PC-3 (cell line): ENCODE results near the genes ZG16 and MAZ.

DNA sequence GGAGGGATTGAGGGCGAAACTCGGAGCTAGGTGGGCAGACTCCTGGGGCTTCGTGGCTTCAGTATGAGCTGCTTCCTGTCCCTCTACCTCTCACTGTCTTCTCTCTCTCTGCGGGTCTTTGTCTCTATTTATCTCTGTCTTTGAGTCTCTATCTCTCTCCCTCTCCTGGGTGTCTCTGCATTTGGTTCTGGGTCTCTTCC, 837 bp downstream of the CD19 start:
- RAMPAGE, long total RNA = no peak

- RAMPAGE, long total RNA = no peak
Observed at GRCh38 chr16:28966751-28967361, 7.7 kb upstream of the SPNS1 start.

- RAMPAGE, long total RNA = no peak
Observed at GRCh38 chr16:29115388-29116488, 130.9 kb downstream of the LAT start.

DNA sequence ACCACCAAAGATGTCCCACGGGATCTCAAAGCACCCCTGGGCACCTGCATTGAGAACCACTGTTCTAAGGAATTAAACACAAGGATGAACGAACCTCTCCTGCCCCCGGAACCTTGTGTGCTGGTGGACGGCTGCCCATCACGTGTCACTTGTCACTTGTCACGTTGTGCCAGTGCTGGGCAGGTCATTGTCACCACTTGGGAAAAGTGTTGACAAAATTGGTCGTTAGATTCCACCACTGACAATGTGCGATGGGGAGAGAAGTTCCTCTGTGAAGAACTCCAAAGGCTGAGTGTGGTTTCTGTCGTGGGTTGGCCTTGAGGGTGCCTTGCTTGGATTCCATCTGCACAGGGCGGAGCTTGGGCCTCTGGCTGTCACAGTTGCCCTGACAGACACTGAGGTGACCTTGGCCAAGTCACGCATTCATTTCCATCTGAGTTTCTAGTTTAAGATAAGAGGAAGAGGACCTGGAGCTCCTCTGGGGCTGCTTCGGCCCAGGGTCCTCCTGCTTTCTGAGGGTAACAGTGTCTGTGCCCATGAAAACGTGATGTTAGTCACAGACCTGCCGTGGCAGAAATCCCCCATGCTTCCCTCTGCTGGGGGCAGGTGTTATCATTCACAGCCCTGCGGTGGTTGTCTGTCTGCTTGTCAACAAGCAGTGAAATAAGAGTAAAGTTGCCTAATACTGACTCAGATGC, 133.5 kb downstream of the LAT start:
- RAMPAGE, long total RNA = no peak

GRCh38 chr16:29157665-29158469, 173.0 kb downstream of the LAT start:
- RAMPAGE, long total RNA = no peak

DNA sequence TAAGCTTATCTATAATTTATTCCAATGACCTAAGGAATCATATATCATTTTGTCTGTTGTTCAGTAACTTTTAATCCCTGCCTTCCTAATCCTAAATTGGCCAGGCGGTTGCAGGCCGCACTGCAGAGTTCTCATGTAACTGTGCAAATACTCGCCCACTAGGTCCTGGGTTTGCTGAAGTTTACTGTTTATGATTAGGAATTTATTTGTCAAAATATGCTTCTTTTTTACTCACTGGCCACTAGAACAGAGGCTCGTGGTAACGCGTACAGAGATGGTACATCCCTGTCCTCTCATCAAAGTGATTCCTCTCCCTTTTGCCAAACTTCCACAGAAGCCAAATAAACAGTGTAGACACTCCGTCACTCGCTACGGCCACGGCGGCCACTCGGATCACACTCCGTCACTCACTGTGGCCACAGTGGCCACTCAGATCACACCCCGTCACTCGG, 175.0 kb downstream of the LAT start:
- RAMPAGE, long total RNA = no peak

GRCh38 chr16:29182354-29182992, 197.6 kb downstream of the LAT start:
- RAMPAGE, long total RNA = no peak

DNA sequence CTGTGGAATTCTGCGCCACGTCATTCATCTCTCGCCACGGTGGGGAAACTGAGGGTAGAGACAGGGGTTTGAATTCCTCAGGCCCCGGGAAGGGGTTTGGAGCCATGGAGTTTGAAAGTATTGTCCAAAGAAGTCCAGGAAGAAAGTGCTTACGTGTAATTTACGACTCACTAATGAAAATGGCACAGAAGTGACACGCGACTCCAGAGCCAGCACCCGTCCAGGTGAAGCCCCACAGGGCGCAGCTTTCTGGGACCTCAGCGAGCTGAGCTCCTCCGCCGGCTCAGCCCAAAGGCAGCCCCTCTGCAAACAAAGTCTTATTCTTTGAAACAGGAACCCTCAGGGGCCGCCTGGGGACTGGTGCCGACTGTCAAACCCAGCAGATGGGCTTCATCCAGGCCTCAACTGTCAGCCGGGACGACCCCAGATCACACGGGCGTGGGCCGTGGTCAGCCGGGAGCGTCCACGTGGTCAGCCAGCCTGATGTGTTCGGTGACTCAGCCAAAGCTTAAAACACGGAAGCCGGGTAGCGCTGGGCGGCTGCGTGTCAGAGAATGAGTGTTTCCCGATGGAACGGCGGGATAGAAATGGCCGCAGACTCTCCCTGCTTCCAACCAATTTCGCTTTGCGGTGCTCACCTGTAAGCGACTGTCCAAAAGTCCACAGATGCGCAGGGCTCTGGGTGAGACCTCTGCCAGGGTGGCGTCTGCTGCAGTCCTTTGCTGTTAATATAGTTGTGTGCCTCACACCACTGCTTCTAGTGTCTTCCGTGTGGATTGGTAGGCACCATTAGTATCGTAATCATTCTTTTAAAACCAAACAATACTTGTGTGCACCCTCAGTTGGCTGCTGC, 200.2 kb downstream of the LAT start:
- RAMPAGE, long total RNA = no peak

DNA sequence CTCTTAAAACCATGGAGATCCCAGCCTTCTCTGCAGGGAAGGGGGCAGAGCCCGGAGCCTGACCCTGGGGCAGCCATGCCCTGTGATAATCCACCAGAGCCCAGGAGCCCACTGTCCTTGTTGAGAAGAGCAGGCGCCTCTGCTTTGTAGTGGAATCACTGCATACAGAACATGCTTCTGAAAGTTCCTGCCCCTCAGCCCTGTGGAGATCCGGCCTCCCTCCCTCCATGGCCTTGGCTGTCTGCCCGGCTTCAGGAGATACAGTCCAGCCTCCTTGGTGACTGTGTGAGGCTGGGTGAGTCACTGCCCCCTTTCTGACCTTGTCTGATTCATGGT, 141.3 kb downstream of the NPIPB11 start:
- RAMPAGE, long total RNA = no peak

- RAMPAGE, long total RNA = no peak
Observed at GRCh38 chr16:29469476-29470078, 9.9 kb downstream of the SULT1A4 start.

DNA sequence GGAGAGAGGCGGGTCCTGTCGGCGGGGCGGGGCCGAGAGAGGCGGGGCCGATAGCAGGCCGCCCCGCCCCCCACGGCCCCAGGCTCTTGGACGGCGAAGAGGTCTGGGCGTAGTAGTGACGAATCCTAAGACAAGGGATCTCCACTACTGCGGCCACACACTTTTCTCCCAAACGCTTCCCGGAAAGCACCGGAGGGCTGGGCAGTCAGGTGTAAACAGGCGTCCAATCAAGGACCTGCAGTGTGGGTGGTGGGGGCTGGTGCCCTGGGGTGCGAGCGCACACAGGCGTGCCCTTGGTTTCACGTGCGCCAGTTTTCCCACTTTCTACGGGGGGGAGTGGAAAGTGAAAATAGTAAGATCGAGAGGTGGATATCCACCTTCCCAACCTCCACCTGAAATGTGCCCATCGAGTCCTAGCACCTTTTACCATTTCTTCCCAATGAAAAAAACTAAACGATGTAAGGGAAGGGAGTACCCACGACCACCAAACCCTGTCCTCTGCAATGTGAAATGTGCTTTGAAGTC, 67.6 kb upstream of the SPN start:
- RAMPAGE, long total RNA = no peak

GRCh38 chr16:29599965-29601195, 62.7 kb upstream of the SPN start:
- RAMPAGE, long total RNA = no peak

DNA sequence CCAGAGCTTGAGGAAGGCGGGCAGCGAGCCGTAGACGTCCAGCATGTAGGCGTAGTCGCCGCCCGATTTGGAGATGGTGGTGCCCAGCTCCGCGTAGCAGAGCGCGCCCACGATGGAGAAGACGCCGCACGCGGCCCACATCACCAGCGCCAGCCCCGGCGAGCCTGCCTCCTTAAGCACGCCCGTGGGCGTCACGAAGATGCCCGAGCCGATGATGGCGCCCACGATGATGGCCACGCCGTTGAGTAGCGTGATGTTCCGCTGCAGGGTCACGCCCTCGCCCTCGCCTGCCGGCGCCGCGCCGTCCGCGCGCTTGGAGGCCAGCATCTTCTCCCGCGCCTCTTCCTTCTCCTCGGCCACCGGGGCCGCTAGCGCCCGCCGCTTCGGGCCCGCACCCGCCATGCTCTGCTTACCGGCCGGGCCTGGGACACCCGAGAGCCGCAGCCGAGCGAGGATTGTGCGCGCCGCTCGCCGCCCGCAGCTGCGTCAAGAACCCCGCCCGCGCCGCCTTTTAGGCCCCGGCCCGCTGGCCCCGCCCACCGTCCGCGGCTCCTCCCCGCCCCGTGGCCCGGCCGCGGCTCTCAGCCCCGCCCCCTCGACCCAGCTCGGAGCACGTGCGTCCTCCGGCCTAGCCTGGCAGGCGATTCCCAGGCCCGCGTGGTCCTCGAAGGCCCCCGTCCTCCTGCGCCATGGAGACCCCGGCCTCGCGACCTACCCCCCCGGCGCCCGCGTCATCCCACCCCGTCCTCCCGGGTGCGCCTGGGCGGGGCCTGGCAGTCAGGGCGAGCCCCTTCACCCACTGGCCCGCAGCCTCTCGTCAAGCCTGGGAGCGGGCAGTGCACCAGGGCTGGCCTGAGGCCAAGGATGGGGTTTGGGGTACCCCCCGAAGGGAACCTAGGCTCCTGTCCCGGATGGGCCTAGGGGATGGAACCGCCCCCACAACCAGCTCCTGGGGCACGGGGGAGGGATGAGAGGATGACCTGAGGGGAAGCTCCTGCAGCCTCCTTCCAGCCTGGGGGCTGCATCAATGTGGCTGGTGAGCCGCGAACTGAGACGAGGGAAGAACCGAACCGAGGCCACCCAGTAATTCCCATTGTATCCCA, 49.5 kb upstream of the SPN start:
- RAMPAGE, long total RNA = no peak

DNA sequence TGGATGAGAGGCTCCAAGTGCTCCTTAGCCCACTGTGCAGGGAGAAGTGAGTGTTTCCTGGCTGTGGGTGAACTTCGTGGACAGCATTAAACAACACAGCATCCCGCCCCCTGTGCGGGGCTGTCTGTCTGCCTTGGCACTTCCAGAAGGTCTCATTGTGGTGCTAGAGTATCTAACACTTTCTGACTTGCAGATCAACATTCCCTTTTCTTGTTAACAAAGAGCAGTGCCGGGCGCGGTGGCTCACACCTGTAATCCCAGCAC, 4.0 kb downstream of the C16orf54 start:
- RAMPAGE, long total RNA = no peak

- RAMPAGE, long total RNA = no peak
Observed at GRCh38 chr16:29777974-29778691, at the start of gene ZG16. TSS of gene ZG16 (plus strand) at chr16:29778256.

- RAMPAGE, long total RNA = no peak
Observed at GRCh38 chr16:29806268-29807082, at the start of gene MAZ. TSS of gene MAZ (plus strand) at chr16:29806529.

- RAMPAGE, long total RNA = no peak
Observed at GRCh38 chr16:29816969-29817362, 1.0 kb downstream of the PAGR1 start.

DNA sequence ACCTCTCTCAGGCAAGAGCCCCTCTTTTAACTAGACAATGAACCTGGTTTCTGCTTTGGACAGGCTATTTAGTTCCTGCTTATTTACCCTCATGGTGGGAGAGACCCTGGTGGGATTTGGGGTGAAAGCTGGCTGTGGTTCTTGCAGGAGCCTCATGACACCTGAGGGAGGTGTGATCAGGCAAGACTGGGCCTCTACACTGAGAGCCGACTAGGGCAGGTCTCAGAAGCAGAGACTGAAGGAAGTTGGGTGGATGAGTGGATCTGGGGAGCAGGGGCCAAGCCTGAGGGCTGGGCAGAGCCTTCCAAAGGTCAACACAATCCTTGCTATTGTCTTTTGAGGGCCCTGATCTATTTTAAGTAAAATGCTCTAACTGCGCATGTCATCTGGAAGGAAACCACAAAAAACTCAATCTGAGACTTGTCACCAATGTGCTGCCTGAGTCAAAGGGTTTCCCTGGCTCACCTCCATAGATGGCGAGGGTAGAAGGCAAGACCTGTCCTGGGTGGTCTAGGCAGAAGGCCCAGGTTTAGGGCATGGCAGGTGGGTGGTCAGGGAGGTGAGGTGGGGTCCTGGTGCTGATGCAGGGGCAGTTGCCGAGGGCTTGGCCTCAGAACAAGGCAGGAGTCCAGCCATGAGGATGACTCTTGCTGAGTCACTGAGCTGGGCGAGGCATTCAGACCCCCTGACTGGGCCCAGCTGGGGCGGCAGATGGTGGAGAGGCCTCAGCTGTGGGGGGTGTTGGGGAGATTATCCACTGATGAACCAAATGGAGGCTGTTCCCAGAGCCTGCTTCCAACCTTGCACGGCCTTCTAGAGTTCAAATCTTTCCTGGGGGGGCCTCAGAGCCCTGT, 5.0 kb downstream of the MVP start:
- RAMPAGE, long total RNA = no peak

DNA sequence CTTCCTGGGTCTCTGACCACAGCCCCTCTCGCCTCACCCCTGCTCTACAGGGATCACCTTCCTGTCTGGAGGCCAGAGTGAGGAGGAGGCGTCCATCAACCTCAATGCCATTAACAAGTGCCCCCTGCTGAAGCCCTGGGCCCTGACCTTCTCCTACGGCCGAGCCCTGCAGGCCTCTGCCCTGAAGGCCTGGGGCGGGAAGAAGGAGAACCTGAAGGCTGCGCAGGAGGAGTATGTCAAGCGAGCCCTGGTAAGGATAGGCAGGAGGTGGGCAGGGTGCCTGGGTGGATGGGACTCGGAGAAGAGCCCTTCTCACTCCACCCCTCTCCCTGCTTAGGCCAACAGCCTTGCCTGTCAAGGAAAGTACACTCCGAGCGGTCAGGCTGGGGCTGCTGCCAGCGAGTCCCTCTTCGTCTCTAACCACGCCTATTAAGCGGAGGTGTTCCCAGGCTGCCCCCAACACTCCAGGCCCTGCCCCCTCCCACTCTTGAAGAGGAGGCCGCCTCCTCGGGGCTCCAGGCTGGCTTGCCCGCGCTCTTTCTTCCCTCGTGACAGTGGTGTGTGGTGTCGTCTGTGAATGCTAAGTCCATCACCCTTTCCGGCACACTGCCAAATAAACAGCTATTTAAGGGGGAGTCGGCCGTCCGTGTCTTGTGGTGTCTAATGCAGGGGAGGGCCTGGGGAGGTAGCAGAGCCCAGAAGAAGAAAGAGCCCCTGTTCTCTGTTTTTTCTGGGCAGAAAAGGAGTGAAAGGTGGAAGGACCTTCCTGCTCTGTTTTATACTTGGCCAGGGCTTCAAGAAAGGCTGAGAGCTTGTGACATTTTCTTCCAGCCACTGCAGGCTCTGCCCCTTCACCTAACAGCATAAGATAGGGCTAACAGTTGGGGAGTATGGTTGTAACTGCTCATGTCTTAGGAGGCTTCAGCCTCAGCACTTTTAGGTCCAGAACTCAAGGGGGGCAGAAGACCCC, 4.5 kb downstream of the ALDOA start:
- RAMPAGE, long total RNA = no peak

GRCh38 chr16:30082379-30082760, 6.6 kb downstream of the PPP4C start:
- RAMPAGE, long total RNA = no peak